Measurements from ENCODE around the genes PLCH1, GMPS, VEPH1, RSRC1 and LXN.

GRCh38 chr3:155744523-155745362 lies at the start of gene PLCH1:
PLCH1 (minus strand) TSS chr3:155745071.
- RRBS = 9% methylated on average over 1 of the region's 42 CpGs

DNA sequence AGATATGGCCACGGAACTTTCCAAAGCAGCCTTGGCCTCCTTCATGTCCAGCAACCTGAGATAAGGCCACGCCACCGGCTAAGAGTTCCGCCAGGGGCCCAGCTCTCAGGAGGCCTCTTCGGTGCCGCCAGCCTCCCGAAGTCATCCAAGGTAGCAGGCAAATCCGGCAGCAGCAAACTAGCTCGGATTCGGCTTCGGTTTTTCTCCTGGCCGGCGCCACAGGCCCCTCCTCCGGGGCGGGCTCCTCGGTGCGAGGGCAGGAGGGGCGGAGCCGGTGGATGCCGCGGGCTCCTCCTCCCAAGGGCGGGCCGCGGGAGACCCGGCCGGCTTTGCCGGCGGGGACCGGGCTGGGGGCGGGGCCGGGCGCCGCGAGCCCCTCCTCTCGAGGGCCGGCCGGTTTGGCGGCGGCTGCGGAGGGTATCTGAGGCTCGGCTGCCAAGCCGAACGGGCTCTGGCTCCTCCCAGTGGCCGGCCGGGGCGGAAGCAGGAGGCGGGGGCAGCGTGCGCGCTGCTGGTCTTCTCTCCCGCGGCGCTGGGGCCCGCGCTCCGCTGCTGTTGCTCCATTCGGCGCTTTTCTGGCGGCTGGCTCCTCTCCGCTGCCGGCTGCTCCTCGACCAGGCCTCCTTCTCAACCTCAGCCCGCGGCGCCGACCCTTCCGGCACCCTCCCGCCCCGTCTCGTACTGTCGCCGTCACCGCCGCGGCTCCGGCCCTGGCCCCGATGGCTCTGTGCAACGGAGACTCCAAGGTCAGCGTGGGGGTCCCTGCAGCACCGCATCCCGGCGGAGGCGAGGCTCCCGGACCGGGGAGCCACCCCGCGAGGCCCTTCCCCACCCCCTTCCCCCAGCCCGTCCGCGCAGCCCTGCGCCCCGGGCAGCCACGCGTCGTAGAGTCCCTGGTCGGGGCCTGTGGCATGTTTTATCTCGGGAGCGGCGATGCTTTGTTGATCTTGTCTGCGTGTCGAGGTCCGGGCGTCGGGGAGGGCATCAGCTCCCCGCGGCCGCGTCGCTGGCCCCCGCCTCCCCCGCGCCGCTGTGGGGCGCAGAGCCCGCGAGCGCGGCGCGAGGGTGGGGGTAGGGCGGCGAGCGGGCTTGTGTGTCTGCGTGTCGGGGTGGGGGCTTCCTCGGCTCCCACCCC lies at the start of gene GMPS:
TSS of gene GMPS (plus strand) at position 499 of the 1,135 bp plus-strand sequence.
- RRBS = 2% methylated on average over 59 of the region's 126 CpGs

GRCh38 chr3:156106802-156107307 lies 13.5 kb upstream of the KCNAB1 start:
- RRBS = no CpG with 5 or more reads among the region's 7 CpGs

DNA sequence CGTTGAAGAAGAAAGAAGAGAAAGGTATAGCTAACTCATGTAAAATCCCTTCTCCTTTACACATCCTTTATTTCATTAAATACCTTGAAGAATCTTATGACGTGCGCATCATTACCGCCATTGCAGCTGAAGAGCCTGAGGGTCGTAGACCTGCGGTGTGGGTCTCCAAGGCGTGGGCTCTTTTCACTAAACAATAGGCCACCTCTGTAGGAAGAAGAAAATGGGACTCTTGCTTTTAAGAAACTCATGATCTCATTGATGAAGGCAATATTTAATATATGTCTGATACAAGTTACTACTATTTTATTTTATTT lies 566 bp upstream of the SSR3 start:
- RRBS = no CpG with 5 or more reads among the region's 7 CpGs

GRCh38 chr3:156604241-156605100 lies 49.6 kb upstream of the SSR3 start:
- RRBS = no CpG with 5 or more reads among the region's 4 CpGs

DNA sequence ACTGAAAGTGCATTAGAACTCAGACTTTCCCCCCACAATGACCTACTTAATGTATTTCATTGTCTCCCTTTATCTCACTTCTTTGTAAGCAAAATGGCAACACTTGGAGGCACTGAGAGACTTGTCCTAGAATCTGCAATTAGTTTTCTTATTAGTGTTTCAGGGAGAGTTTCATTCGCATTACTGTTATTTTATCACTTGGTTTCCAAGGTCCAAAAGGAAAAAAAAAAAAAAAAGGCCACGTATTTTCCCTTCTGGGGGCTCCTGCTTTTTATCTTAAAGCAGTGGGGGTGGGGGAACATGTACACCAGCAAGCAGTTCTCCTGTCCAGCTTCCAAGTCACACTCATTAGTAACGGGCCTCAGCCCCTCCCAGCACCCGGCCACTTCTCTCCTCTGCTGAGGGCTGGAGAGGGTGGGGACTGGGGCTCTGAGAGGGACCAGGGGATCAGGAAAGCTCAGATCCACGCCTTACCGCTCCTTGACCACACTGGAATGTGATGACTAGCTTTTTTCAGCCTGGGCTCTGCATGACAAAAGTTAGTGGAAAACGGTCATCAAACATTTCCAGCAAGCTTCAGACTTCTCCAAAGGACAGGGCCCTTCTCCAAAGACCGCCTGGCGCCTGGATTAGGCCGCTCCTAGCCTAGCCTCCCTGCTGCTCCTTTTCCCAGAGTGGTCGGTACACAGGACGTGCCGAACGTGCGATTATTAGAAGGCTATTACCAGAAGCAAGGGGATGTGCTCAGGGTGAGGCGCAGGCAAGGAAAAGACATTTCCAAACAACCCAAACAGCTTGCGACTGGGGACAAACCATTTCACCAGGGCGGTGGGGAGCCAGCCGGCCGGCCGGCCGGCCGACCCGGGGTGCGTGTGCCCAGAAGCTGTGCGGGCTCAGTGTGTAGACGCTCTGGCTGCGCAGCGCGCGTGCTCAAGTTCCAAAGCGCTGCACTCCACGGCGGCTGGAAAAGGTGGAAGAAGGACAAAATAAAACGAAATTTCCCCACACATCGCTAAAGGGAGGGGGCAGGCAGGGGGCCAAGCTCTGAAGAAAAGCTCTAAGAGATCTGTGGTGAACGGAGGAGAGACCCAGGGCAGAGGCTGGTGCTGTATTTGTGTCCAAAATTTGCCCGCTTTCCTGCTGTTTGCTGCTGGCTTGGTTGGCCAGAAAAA lies 50.9 kb upstream of the SSR3 start:
- RRBS = no CpG with 5 or more reads among the region's 38 CpGs

DNA sequence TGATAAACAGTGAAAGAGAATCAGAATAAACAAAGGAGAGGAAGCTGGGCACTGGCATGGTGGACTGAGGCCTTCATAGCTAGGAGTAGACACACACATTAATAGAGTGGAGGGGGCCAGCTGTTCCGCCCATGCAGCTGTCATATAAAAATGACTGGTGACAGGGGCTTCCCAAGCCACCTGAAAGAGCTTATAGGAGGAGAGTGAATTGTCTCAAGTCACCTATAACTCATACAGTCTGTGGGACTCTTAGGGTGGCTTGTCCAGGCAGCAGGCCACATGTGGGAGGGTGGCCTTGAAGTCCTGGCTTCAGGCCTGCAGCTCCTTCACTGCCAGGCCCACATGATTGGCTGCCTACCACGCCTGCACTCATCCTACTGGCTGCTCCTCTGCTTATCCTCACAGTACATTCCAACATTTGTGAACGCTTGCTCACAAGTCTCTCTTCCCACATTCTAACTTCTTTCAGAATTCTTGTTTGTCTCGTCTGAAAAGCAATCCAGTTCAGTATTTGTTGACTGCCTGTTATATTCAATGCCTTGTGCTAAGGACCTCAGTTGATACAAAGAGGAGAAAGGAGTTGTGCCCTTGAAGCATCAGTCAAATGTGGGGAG lies 41.1 kb upstream of the TIPARP start:
- RRBS = no CpG with 5 or more reads among the region's 4 CpGs

DNA sequence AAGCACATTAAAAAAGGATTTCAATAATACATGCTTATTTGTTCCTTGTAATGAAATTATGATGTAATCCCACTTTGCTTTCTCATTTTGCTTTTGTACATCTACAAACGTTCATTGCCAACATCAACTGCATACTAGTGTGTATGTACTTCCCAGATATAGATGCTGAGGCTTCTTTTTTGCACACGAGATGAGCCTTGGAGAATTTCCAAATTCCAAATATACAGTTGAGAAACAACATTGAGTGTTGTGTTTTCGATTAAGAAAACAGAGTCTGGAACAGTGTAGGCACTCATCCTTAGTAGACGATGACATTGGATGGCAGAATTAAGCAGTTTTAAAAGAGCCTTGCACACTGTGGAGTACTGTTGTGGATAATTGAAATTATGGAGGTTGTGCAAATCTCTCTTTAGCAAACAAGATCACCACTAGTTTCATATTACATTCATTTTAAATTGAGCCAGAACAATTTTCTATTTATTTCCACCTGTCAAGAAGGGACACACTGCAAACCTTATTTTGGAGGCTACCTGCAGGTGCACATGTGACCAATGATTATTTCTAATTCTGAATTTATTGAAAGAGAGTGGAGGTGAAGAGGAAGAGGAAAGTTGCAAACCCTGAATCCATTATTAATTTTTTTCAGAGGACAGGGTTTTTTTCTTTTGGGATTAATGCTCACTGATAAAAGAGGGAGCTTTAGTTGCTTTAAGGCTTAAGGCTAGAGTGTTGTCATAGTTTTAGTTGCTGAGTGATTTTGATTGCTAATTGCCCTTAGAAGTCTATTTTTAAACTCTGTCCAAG lies 7.5 kb downstream of the TIPARP start:
- RRBS = no CpG with 5 or more reads among the region's 4 CpGs

- RRBS = no CpG with 5 or more reads among the region's 13 CpGs
Measured at GRCh38 chr3:156825275-156825854, 788 bp upstream of the LEKR1 start.

DNA sequence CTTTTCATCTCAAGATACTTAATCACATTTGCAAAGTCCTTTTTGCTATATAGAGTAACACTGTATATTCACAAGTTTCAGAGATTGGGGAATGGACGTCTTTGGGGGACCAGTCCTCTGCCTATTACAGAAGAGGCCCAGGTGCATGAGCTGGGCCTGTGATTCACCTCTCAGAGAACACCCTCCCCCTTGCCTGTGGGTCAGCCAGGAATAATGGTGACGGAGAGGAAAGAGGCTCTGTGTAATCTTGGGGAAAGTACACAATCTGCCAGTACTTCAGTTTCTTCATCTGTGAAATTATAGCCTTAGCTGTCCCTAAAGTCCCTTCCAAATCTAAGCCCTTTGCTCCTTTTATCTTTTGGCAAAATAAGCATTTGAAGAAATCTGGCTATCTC lies 32.2 kb downstream of the CCNL1 start:
- RRBS = no CpG with 5 or more reads among the region's 2 CpGs

DNA sequence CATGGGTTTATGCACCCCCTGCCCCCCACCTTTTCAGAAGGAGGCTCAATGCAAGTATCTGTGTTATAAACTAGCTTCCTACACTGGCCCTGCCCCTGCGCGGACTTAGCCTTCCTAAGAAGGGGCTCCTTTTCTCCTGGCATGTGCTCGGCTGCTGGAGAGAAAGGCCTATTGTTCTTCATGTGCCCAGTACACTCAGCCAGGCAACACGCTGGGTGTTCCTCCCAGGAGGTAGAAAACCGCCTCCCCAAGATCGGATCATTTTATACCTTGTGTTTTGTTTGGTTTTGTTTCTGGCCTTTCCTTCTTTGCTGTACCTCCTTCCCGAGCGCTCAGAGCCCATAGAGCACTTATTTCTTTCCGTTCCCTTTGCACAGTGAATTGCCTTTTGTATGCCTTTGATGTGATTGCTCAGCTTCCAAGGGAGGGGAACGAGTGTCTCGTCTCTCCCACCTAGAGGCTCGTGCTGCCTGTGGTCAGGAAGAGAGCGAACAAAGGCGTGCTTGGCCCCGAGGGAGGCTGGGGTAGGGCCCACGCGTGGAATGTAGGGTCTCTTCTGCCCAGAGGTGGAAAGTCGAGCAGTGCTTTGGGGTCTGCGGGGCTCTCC lies 30.1 kb downstream of the CCNL1 start:
- RRBS = no CpG with 5 or more reads among the region's 19 CpGs

DNA sequence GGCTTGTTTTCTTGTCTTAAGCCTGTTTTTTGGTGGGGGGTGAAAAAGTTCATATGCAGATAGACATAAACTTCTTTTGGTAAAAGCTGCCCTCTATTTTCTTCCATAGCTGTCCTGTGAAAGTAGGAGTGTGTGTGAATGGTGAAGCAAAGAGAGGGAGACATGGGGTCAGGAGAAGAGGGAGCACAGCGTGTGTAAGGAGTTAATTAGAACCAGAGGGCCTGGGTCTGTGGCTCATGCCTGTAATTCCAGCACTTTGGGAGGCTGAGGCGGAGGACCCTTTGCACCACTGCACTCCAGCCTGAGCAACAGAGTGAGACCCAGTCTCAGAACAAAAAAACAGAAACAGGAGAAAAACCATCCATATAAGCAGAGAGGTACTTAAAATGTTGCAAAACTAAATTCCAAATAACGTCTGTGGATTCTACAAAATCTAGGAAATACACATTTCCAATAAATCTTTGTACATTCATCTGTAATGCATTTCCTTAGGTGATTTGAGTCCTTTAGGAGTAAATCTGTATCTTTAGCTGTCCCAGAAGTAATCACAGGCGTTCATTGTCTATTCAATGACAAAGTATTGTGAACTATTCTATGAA lies 16.3 kb upstream of the CCNL1 start:
- RRBS = no CpG with 5 or more reads among the region's 4 CpGs

DNA sequence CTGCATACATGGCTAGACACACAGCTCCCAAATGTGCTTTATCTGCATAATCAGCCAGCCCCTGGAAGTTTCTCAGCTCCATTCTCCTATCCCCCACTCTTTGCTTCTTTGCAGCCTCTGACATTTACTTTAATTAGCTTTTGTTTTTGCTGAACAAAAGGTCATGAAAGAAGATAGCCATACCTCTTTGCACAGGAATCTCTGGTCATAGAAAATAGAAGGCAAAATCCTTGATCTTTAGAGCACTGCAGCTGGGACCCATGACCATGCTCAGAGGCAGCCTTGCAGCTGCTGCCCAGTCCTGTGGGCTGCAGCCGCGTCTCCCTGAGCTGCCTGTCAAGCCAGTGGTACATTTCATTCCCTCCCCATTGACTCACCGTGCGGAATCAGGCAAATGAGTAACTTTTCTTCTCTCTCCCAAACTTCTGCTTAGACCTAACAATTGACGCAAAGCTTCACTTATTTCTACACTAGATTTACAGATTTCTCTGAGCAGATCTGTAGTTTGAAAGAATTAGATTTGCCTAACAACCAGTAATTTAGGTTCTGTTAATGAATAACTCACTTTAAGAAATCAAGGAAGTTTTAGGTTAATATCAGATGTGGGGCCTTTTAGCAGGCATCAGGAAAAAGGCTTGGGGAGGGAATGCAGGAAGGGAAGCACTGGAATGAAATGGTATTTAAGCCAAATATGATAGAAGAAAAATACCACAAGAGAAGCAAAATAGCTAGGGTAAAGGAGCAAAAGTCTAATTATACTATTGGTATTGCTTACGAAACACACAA lies at the start of gene VEPH1:
TSS of gene VEPH1 (minus strand) at position 323 of the 786 bp plus-strand sequence.
- RRBS = no CpG with 5 or more reads among the region's 6 CpGs

DNA sequence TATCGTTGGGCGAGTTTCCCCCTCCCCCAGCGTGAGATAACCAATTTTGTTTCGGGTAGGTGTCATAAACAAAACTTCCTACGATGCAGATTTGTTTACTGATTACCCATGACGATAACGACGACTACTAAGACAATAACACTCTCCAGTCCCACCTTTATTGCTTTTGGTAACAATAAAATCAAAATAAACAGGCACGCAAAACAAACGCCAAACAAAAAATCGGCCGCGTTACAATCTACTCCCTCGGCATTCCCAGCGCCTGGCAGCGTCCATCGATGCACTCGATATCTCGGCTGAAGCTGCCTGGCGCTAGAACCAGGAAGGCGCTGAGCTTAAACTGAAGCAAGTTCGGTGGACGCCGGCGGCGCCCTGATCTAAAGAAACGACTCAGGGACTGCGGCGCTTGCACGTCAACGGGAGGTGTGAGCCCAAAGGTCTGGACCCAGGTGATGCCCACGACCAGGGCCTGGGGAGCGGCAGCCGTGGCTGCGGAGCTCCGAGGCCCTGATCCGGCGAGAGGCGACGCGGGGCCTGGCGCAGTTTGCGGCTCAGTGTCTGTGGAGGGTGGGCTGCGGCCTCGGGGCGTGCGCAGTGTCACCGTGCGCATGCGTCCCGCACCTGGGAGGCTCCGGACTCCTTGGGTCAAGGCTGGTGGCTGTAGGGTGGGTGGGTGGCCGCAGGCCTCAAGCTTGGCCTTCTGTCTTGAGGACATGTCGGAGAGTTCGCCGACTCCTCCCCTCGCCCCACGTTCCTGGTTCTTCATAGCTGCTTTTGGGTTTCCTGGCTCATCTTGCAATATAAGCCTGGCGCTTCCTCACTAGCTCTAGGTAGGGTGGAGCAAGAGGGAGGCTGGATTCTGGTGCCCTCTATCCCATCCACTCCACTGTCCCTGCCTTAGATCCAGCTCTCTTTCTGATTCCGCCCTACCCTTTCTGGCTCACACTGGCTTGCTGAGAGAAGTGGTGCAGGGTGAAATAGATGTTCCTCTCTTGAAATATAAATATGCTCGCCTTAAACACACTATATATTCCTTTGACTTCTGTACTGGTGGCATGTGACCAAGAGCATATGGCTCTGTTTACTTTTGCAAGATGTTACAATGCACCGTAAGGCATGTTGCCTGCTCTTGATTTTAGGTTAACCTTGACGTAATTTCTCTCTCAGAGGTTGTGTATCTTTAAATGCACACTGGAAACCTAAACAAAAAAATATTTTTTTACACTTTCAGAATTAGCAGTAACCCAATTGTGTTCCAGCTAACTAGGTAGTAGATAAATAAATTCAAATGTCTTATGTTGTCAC lies at the start of gene RSRC1:
TSS of gene RSRC1 (plus strand) at position 315 of the 1,305 bp plus-strand sequence.
- RRBS = no CpG with 5 or more reads among the region's 63 CpGs

DNA sequence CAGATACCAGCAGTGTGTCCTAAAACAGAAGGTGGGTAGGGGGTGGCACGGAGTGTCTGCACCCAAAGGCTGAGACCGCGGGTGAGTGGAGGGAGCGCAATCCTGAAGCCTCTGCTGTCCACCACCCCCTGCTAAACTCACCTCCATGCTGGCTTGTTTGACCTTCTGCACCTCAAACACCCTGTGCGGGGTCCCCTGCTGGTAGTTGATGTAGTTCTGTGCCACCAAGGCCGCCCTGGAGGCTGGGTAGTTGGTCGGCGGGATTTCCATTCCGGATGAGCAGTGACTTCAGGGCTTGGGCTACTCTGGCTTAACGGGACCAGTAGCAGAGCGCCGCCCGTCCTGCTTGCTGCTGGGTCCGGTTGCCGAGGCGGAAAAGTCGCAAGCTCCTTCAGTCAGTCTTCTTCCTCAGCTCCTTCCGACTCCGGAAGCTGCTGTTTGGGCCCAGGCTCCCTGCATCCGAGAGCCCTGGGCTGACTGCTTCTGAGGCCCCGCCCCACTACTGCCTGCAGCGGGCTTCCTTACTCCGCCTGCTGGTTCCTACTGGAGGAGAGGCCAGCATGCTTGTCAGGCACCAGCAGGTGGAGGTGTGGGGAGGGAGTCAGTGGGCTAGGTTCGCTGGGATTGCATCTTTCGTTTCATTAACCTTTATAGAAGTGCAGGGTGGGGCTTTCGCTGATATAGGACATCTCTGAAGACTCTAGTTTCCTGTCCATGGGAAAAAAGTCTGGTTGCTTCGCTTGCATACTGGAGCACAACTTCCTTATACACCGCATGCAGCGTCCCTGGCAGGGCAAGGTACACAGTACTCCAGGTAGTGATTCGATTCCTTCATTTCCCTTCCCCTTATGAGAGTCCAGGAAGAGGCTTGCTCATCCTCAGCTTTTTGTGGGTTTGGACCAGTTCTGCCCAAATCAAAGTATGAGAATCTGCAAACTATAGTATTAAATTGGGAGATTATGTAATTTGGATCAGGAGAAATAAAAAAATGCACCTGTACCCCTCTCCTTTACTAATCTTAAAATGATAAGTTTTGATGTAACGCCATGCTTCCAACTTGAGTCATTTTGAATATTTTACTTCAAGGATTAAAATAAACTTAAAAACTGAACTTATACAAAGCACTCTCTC lies at the start of gene LXN:
TSS of gene LXN (minus strand) at position 440 of the 1,131 bp plus-strand sequence.
- RRBS = 2% methylated on average over 10 of the region's 31 CpGs

GRCh38 chr3:158703337-158703966 lies 28.8 kb downstream of the RARRES1 start:
- RRBS = no CpG with 5 or more reads among the region's 2 CpGs

DNA sequence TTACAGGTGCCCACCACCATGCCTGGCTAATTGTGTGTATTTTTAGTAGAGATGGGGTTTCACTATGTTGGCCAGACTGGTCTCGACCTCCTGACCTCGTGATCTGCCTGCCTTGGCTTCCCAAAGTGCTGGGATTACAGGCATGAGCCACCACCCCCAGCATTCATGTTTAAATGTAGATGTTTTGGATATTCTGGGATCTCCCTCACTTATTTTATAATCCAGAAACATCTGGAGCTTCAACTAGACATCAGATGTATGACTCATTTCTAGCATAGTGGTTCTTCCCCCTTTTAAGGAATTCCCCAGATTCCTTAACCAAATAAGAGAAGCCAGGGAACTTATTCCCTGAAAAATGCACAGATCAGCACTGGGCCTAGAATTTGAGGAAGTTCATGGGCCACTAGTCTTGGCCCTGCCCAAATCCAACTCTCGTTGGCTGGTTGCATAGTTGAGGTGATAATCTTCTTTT lies 20.5 kb downstream of the RARRES1 start:
- RRBS = no CpG with 5 or more reads among the region's 3 CpGs

DNA sequence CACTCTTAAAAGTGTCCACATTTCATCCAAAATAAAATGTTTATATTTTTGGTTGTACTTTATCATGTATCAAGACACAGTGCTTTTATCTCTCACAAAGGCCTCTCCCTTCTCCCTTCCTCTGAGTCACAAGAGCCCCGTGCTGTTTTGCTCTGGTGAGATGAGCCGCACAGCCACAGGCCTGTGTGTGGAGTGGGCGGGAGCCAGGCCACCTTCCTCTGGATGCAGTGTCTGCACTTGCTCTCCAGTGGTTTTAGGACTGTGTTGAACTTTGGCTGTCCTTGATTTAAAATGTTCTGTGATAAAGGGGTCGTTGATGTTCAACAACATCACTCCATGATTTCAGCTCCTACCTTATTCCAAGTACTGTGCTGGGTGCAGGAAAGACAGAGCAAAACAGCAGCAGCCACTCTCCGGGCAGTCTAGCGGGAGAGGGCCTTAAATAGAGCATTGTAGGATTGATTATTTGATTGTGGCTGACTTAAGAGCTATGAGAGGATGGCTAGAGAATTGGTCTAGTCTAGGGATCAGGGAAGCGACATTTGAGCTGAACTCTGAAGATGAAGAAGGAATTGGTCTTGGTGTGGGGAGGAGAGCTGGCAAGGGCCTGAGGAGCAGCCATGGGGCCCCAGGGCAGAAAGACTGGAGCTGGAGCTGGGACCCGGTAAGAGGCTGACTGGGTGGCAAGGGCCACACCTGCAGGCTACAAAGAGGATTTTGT lies 15.2 kb downstream of the RARRES1 start:
- RRBS = no CpG with 5 or more reads among the region's 8 CpGs

DNA sequence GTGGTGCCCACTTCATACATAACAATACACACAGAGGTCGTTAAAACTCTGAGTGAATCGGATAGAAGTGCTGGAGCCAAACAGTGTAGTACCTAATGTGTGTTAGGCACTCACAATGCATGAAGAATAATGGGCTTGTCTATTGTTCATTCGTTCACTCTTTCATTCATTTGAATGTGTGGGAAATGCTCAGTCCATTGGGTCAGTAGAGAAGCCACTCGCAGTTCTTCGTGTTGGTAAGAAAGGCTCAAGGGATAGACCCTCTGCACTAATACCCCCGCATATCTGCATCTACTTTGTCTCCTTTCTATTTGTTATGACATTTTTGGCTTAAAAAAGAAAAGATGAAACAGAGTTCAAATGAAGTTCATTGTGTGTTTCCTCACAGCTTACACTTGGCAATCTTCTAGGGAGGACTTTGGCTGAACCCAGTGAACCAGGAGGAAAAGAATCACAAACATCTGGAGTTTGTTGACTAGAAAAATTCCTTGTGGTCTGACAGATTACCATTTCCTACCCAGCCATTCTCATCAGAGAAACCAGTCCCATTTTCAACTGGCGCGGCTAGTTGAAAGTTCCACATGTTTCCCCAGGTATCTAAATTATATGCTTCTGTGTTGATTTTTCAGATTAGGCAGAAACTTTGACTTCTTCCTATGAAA lies 32.8 kb upstream of the MFSD1 start:
- RRBS = no CpG with 5 or more reads among the region's 8 CpGs

DNA sequence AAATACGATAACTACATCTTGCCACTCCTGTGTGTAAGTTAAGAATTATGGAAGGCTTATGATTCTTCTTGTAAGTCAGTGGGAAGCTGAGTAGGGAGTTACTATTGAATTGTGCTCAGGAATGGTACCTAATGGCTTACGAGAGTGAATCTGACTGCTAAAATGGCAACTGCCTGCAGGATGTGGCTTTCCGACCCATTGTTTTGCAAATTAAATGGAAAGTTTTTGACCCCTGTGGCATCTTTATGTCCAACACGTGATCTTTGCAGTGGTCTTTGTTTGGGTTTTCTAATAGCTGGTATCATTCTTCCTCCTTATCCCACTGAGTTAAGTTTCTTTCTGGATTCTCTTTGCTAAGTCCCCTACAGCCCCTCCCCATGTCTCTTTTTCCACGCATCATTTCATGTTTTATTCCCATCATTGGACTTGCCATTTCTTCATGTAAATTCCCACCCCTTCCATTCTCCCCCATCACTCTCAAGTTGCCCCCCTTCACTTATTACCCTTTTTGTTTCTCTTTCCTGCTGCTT lies 287.2 kb downstream of the IQCJ-SCHIP1 start:
- RRBS = no CpG with 5 or more reads among the region's 5 CpGs